Measurements from ENCODE around the gene ZNF626.

DNA sequence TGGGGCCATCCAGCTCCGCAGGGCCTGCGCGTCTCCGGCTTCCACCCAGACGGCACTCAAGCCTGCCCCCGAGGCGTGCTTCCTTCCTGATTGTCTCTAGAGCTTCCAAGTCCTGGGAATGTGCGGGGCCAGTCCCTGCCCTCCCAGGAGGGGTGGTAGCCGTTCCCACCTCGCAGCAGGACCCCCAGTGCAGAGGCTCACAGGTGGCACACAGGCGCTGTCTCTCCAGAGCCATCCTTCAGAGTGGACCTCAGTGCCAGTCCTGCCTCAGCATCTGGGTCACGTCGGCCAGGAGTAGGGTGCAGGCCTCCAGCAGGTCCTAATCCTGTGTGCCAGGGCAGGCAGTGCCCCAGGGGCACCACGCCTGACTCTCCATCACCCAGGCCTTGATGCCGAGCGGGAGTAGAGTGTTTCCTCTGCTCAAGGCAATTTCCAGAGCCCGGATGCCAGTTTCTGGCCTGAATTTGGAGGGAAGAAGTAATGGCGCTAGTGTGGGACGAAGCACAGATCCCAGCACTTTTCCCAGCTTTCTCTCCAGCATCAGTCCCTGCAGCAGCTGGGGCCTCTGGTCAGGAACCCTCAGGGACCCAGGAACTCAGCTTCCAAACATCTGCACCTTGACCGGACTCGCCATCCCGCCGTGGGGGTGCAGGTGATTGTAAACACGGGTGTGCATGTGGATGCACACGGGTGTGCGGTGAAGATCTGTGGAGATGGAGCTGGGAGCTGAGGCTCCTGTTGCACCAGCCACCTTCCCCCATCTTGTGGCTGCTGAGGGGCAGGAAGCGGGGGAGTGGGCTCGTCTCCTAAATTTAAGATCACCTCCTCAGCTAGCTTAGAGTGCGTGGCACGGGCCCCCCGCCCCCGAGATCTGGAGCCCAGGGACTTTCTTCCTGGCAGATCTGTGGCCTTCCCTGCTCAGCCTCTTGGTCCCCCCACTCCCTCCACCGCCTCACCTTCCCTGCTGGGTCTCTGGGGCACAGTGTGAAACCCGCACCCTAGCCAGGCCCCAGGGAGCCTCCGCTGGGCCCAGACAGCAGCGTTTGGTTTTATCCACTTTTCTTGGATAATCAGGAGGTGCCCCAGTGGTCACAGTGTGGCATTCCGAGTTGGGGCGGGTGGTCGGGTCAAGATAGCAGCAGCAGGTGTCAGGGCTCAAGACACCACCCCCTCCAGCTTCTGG is 35.6 kb downstream of the MAU2 start:
- PRO-cap: no peak

- PRO-cap: no peak
These were observed 30.2 kb upstream of the GATAD2A start for GRCh38 chr19:19375281-19375589.

GRCh38 chr19:19380942-19381443 is 24.5 kb upstream of the GATAD2A start:
- PRO-cap: no peak

- PRO-cap: no peak
These were observed 2.0 kb downstream of the GATAD2A start for GRCh38 chr19:19407359-19407949.

DNA sequence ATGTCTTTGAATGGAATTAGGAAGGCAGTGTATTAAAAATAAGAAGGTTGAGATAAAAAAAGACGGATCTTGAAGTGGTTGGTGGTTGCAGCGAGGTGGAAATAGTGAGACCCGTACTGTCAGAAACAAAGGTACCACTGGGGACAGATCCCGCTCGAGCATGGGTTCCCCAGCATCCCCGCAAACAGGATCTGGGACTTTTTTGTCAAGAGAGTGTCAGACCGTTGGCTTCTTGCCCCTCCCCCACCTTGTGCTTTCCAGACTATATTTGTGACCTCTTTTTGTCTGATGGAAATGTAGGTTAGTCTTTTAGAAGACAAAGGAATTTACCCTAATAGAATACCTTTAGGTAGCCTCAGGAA is 4.1 kb downstream of the GATAD2A start:
- PRO-cap: no peak

DNA sequence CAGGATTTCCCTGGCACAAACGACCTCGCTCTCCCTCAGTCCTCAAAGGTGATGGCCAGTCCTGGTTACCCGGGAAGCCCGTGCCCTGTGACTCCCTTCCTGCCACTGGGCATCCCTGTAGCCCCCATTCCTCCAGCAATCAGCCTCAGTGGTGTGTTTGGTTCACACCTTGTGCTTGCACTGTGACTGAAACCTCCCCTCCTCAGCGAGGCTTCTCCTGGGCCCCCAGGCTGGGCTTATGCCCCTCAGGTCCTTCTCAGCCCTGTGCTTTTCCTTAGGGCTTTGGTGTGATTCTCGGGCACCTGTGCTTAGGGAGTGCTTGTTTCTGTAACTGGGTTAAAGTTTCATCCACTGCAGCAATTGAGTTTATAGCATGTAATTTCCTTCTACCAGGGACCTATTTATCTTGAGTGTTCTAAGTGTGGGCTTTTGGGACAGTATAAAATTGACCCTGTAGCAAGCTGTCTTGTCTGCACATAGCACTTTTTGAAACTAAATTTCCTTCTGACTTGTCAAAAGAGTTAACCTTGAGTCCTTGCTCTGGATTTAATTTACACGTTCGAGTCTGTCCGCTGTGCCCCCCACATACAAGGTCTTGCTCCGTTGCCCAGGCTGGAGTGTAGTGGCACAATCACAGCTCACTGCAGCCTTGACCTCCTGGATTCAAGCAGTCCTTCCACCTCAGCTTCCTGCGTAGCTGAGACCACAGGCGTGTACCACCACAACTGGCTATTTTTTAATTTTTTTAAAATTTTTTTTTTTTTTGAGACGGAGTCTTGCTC is 47.6 kb downstream of the GATAD2A start:
- PRO-cap: no peak

DNA sequence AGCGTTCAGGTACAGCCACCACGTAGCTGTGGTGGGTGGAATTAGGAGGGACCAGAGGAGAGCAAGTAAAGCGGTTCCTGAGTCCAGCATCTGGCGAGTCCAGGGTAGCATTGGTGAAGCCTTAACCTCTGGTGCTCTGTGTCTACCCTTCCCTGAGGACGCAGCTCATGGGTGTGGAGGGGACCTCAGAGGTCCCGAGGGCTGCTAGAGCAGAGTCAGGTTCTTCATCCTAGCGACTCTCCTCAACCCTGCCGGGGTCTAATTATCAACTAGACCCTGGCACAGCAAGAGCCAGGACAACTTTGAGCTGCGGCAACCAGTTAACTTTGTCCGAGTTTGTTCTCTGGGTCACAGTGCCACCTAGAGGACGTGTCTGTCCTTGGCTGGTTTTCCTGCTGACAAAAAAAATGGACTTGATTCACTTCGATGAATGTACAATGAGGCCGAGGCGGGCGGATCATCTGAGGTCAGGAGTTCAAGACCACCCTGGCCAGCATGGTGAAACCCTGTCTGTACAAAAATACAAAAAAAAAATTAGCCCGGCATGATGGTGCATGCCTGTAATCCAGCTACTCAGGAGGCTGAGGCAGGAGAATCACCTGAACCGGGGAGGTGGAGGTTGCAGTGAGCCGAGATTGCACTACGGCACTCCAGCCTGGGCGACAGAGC is 25.0 kb downstream of the TSSK6 start:
- PRO-cap: unidirectional peak, minus-strand start at position 304 of the sequence

DNA sequence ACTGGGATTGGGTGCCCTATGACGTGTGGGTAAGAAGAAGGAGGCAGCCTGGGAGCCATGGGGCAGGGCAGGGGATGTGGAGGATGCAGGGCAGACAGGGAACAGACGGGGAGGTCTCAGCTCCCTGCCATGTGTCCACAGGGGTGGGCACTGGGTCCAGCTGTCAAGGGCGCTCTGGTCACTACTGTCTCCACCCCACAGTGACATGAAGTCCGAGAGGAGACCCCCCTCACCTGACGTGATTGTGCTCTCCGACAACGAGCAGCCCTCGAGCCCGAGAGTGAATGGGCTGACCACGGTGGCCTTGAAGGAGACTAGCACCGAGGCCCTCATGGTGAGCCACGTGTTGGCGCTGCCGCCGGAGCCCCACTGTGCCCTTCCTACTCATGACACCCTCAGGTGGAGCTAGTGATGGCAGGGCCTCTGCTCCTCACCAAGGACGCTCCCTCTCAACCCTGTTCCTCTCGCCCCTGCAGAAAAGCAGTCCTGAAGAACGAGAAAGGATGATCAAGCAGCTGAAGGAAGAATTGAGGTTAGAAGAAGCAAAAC is 23.2 kb downstream of the TSSK6 start:
- PRO-cap: no peak

GRCh38 chr19:19615187-19615562 is 3.3 kb downstream of the PBX4 start:
- PRO-cap: no peak

DNA sequence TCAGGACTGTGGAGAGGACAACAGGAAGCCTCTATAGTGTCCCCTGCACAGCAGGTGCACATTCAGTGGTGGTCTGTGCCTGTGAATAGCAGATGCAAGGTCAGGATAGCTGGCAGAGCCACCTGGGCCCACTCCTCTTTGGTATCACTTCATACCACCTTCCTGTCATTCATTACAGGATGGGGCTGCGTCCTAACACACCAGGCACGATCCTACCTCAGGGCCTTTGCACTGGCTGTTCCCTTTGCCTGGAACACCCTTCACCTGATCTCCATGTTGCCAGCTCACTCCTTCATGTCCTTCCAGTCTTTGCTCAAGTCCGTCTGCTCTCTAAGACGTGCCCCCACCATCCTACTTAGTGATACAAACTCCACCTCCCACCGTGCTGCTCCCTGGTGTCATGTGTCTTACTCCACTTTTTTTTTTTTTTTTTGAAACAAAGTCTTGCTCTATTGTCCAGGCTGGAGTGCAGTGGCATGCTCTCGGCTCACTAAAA is 4.7 kb upstream of the LPAR2 start:
- PRO-cap: no peak

DNA sequence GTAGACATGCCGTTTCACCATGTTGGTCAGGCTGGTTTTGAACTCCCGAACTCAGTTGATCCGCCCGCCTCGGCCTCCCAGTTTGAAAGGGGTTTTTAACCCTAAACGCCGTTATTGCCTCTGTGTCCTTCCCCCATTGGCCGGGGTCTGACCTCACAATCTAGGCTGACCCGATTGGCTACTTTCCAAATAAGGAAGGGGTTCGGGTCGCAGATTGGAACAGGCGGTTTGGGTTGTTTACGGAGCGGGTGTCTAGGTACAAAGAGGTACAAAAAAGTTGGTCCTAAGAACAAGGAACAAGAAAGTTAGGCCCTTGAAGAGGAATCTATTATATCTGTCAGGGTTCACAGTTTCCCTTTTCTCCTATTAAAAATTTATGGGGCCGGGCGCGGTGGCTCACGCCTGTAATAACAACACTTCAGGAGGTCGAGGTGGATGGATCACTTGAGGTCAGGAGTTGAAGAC is 1.0 kb downstream of the ZNF253 start:
- PRO-cap: bidirectional peak, plus-strand start at position 220 of the sequence, minus-strand start at position 88 of the sequence

DNA sequence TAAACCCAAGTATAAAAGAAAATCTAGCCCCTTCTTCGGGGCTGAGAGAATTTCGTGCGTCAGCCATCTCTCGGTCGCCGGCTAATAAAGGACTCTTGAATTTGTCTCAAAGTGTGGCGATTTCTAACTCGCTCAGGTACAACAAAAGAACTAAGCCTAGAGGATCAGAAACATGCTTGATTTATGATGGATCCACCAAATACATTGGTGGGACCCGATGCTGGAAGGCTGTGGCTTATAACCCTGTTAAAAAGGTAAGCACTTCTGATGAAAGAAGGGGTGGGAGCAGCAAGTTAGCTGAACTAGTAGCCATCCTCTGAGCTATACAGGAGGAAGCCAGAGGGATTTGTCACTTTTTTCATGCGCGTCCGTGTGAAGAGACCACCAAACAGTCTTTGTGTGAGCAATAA is 9.3 kb upstream of the ZNF90 start:
- PRO-cap: no peak

GRCh38 chr19:20237632-20238805 is 71.0 kb downstream of the ZNF486 start:
- PRO-cap: bidirectional peak, plus-strand start at chr19:20238585, minus-strand start at chr19:20238440

DNA sequence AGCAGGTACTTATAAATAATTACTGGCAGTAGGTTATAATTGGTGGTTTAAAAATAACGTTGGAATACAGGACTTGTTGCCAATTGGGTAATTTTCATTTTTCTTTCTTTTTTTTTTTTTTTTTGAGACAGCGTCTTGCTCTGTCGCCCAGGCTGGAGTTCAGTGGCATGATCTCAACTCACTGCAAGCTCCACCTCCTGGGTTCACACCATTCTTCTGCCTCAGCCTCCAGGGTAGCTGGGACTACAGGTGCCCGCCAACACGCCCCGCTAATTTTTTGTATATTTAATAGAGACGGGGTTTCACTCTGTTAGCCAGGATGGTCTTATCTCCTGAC is 93.7 kb downstream of the ZNF486 start:
- PRO-cap: no peak

DNA sequence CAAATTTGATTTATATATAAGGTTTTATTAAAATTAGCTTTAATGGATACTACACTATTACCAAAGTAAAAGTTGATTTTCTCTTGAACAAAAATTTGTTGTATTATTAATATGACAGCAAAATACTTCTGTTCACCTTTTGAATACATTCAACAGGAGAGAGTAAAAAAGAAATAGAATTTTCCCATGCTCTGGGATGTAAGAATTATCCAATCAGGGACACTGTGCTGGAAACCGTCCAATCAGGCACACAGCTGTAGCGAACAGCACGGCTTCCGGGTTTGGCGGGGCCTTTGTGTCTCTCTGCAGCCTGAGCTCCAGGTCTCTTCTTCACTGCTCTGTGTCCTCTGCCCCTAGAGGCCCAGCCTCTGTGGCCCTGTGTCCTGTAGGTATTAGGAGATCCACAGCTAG is 92.8 kb downstream of the ZNF737 start:
- PRO-cap: no peak

GRCh38 chr19:20615964-20616341 is 45.4 kb downstream of the ZNF626 start:
- PRO-cap: no peak

DNA sequence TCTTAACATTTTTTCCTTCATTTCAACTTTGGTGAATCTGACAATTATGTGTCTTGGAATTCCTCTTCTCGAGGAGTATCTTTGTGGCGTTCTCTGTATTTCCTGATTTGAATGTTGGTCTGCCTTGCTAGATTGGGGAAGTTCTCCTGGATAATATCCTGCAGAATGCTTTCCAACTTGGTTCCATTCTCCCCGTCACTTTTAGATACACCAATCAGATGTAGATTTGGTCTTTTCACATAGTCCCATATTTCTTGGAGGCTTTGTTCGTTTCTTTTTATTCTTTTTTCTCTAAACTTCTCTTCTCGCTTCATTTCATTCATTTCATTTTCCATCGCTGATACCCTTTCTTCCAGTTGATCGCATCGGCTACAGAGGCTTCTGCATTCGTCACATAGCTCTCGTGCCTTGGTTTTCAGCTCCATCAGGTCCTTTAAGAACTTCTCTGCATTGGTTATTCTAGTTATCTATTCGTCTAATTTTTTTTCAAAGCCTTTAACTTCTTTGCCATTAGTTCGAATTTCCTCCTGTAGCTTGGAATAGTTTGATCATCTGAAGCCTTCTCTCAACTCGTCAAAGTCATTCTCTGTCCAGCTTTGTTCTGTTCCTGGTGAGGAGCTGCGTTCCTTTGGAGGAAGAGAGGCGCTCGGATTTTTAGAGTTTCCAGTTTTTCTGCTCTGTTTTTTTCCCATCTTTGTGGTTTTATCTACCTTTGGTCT is 29.0 kb downstream of the ZNF626 start:
- PRO-cap: no peak

DNA sequence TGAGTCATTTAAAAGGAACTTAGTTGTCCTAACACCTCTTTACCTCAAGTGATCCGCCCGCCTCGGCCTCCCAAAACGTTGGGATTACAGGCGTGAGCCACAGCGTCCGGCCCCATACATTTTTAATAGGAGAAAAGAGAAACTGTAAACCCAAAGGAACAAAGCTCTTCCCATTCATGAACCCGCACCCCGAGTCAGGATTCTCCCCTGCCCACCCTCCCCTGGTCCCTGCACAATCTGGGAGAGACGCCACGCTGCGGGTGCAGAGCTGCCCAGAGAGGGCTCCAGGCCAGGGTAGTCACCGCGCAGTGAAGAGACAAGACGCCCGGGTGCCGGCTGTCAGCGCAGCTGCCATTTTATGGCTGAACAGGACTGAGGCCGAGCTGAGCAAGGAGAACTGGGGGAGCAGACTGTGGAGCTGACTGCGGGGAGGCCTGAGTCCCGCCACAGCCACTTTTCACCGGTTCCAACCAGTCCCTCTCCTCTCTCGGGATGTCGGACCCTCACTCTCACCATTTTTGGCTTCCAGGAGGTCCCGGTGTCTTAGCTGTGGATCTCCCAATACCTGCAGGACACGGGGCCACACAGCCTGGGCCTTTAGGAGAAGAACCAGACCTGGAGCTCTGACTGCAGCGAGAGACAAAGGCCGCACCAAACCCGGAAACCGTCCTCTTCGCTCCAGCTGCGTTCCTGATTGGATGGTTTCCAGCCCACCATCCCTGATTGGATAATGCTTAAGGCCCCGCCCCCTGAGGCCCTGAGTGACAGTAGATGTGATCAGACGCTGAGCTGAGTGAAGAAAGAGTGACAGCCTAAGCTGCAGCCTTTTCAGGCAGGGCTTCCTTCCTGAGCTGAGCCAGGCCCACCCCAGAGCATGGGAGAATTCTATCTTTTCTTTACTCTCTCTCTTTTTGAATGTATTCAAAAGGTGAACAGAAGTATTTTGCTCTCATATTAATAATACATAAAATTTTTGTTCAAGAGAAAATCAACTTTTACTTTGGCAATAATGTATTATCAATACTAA is at the start of gene ZNF626:
ZNF626 (minus strand) TSS at position 641 of the 1,027 bp plus-strand sequence.
- PRO-cap: bidirectional peak, plus-strand start at position 233 of the sequence, minus-strand start at position 360 of the sequence; bidirectional peak, plus-strand start at position 825 of the sequence, minus-strand start at position 641 of the sequence

- PRO-cap: no peak
These were observed 3.8 kb upstream of the ZNF626 start for GRCh38 chr19:20664948-20665869.

DNA sequence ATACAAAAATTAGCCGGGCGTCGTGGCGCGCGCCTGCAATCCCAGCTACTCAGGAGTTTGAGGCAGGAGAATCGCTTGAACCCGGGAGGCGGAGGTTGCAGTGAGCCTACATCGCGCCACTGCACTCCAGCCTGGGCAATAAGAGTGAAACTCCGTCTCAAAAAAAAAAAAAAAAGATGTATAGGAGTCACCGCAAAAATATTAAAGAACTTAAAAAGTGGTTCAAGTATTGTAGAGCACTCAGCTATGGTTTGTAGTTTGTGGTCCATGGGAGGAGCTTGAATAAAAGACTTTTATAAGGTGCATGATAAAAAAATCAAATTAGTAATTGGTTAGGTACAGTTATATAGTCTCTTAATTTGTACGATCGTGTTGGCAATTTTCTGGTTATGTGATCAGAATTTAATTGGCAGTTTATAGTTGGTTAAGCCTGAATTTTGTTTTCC is 899 bp downstream of the ZNF85 start:
- PRO-cap: unidirectional peak, minus-strand start at position 59 of the sequence

All from neural crest cell (in vitro differentiated cells).